Fibroblast of the aortic adventitia (primary cell): ENCODE measurements around a stretch of chr3.

GRCh38 chr3:187263903-187264503, 27.5 kb downstream of the MASP1 start:
- CAGE, long polyA plus RNA = no peak

- CAGE, long polyA plus RNA = no peak
These were observed 26.1 kb downstream of the MASP1 start for GRCh38 chr3:187265488-187265874.

DNA sequence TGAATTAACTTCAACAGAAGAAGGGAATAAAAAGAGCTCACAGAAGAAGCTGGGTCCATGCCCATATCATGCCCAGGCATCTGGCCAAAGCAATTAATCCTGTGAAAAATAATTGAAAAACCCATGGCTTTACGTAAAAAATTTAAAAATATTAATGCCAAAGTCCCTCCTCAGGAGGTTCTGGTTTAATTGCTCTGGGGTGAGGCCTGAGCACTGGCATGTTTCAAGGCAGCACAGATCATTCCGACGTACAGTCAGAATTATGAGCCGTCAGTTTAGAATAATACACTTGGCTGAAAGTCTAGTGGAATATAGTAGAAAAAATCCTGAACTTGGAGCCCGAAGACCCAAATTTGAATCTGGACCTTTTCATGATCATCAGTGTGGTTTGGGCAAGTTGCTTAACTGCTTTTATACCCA, 2.1 kb downstream of the MASP1 start:
- CAGE, long polyA plus RNA = no peak

DNA sequence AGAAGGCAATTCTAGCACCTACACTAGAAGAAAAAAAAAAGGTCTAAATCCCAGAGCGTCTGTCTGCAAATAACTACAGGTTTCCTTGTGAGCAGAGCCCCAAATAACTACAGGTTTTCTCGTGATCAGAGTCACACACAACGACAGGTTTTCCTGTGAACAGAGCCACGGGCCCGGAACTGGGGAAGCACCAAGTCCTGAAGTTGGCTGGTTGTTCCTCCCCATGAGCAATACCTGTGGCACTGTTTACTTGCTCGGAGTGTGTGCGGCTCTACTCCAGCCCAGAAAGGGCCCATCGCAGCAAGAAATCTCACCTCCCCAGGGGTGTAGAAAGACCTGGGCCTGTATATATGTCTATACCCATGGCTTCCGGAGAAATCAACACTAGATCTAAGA, 647 bp upstream of the MASP1 start:
- CAGE, long polyA plus RNA = no peak

DNA sequence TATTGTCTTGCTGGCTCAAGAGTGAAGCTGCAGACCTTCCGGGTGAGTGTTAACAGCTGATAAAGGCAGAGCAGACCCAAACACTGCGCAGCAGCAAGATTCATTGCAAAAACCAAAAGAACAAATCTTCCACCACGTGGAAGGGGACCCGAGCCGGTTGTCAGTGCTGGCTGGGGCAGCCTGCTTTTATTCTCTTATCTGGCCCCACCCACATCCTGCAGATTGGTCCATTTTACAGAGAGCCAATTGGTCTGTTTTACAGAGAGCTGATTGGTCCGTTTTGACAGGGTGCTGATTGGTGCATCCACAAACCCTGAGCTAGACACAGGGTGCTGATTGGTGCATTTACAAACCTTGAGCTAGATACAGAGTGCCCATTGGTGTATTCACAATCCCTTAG, 1.1 kb upstream of the RTP4 start:
- CAGE, long polyA plus RNA = no peak

DNA sequence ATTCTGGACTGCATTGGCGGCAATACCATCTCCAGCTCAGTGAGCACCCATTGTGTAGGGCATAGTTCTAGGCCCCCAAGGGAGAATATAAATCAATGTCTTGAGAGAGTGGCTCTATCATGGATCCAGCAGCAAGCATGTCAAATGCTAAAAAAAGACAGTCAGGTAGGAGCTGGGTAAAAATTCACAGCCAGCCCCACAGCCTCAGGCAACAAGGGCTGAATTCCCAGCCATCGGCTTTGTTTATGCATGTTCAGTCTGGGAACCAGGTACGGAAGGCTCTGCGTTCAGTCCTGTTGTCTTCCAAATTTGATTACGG, 18.9 kb upstream of the BCL6 start:
- CAGE, long polyA plus RNA = no peak

DNA sequence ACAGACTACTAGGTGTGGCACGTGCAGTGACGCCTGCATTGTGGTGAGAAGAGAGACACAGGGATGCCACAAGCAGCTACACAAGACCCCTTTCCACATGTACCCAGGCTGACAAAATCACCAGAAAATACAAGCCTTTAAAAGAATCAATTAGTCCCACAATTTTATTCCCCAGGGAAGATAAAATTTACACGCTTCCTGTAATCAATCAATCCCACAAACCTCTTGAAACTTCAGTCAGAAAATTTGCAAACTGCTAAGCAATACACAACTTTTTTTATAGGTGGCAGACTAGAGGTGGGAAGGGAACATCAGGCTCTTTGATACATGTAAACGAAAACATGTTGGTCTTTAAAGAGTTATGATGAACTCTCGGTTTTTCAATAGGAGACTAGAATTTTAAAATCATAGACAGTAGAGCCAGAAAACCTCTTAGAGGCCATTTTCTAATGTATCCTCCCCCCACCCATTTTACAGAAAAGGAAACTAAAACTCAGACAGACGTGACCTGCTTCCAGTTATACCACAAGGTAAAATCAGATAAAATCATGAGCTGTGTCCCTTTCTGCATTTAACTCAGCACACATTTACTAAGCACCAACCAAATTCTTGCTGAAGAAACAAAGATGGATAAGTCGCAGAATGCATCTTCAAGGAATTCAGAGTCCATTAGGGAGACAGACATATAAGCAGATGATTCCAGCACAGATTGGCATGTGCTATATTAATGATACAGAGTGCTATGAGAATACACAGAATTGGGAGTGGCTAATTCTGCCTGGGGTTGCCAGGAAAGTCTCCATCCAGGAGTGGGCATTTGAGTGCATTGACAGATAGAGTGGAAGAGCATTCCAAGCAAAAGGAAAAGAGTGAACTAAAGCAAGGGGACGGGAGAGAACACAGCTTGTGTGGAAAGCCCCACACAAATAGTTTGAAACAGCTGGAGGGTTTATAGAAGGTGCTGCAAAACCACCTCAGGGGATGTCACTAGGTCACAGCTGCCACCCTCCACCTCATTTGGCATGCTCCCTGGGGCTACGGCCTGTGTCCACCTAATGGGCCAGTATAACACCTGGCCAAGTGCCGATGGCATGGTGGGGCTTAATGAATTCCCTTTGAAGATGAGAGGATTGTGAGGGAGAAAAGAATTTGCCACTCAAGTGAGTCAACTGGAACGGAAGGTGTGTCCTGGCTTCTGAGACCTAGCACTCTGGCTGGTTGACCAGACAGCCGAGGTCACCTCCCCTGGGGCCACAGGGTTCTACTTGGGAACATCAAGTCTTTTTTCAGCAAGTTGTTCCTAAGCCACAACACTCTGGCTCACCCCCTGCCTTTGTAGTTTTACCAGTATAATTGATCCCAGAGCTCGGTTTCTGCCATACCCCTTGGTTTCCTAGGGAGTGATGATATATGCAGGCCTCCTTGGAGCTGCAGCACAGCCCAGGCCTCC, 178.8 kb upstream of the LPP start:
- CAGE, long polyA plus RNA = no peak

- CAGE, long polyA plus RNA = no peak
These were observed 153.5 kb upstream of the LPP start for GRCh38 chr3:188000251-188001104.

- CAGE, long polyA plus RNA = no peak
These were observed 81.3 kb upstream of the LPP start for GRCh38 chr3:188072532-188073186.

DNA sequence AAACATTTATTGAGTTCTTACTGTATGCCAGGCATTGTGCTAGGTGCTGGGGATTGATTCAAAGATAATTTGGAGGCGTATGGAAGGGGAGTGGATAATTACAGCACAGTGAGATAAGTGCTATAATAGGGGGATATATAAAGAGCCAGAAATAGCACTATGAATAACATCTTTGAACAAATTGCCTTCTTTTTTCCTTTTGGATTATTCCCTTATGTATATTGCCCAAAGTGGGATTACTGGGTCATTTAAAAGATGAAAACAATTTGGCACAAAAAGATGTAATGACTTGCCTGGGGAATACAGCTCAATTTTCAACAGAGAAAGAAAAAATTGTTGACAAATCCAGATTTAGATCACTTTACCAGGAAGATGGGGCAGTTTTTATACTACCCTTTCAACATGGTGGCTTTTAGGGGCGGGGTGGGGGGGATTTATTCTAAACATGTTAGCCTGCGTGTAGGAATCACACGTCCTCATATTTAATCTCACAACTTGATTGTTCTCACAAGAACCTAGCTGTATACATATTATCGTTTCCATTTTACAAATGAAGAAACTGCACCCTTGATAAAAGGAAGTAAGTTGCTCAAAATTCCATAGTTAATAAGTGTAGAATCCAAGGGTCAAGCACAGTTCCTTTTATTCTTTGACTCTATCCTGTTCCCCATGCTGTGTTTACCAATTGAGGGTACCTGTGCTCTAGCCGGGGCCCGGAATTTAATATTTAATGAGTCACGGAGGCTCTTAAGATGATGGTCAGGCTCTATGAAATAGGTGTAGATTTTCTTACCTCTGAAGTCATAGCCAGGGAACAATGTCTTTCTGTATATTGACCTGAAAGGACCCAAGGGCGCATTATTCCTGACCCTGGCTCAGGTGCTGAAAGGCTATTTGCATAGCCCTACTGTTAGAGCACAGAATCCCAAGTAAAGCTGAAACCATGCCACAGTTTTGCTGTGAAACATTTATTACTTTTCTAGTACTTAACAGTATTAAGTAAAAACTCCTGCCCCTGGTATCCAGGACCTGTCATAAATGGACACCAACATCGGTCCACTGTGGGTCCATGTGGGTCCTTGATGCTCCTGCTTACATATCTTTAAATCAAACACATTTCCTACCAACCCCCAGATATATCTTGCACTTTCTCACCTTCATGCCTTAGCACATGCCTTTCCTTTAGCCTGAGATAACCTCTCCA, 65.1 kb downstream of the LPP start:
- CAGE, long polyA plus RNA = no peak

DNA sequence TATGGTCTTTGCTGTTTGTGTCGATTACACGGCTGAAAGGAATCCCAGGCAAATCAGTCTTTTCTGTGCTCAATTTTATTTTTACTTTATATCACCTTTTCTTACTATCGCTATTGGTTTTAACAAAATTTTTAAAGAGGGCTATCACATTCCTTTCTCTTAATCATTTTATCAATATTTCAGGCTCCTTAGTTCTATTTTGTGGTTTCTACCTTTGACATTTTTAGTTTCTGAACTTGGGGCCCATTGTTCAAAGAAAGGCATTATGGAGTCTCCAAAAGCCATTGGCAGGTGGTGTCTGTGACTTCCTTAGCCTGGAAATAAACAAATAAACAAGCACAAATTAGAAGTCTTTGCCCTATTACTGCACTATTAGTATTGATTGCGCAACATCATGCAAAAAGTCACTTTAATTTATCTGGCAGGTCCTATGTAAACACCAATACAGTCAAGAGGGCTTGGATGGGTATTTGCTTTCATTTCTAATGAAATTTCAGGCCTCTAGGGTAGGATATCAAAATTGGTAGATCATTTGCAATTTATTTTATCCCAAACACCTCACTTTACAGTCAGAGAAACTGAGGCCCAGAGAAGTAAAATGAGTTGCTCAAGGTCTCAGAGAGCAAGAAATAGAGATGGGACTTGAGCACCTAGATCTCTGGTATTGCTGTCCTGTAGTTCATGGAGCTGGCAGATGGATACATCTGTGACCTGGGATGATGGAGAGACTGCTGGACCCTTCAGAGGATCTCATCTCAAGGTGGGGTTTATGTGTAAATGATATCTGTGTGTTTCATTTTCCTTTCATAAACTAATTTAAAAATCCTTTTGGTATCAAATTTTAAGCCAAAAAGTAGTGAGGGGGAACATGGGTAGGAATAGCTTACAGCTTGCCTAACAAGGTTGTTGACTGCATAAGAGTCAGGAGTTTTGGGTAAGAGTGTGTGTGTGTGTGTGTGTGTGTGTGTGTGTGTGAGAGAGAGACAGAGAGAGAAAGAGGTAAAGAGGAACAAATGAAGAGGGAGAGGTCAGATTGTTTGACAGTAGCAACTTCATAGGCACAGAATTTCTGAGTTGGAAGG, 85.8 kb downstream of the LPP start:
- CAGE, long polyA plus RNA = no peak

DNA sequence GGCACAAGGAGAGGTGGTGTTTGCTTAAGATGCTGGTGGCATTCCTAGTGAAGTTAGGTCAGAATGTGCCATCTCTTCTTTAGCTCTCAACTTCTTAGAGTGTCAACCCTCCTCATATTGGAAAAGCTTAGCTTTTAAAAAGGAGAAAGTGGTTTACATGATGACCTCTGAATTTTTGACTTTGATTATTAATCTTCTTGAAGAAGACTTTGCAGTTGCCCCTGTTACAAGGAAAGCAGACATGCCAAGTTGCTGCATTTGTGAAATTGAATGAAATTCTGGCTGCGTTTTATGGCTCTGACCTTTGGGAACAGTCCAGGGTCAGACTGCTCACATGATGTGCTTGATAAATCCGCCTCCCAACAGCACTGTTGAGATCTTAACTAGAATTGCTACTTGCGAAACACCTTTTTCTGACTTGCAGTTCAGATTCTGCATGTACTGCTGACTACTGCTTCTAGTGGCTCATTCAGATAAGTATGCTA, 129.2 kb downstream of the LPP start:
- CAGE, long polyA plus RNA = no peak

DNA sequence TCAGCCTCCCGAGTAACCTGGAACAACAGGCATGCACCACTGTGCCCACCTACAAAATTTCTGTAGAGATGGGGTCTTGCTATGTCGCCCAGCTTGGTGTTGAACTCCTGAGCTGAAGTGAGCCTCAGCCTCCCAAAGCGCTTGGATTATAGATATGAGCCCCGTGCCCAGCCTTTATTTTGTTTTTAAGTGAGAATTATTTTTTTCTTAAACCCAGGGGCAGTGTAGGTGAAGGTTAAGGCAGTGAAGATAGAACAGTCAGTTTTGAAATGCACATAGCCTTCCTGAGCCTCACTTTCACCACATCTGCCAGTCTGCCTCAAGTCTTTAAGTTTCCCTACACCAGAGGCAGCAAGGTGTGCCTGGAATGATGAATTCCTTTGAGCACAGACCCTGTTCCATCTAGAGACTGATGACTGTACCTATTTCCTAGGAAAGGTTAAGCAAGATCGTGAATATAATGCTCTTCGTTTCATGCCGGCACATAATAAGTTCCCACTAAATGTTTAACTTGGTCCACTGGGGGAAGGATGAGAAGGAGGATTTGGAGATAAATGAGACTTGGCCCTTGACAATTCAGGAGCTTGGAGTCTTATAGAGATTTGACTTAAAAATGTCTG, 141.8 kb downstream of the LPP start:
- CAGE, long polyA plus RNA = no peak

DNA sequence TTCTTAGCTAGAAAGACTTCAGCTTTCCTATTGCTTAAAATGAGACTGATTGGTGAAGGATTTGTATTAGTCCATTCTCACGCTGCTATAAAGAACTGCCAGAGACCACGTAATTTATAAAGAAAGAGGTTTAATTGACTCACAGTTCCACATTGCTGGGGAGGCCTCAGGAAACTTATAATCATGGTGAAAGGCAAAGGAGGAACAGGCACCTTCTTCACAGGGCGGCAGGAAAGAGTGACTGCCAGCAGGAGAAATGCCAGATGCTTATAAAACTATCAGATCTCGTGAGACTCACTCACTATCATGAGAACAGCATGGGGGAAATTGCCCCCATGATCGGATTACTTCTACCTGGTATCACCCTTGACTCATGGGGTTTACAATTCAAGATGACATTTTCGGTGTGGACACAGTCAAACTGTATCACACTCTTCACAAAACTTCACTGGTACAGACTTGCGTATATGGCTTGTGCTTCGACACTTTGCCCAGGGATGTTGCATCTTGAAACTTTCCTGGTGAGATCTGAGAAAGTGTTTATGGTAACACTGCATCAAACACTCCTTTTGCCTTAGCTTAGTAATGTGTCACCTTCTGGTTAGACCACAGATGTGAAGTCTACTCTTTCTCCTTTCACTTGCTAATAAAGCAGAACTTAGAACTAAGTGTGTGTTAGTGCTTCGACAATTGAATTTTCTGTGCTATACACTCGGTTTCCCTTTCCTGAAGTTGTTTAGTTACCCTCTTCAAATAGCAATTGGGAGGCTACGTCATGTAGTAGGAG, 185.6 kb downstream of the LPP start:
- CAGE, long polyA plus RNA = no peak

DNA sequence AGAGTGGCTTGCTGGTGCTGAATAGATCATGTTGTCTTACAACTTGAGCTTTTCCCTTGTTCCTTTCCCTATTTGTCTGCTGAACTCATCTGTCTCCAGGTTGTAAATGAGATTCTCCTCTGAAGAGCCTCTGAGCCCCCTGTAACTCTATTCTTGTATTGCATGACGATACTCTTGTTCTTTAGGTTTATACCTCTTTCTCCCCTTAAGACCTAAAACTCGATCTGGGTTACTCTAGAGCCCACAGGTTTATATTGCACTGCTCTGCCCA, 205.7 kb downstream of the LPP start:
- CAGE, long polyA plus RNA = no peak

DNA sequence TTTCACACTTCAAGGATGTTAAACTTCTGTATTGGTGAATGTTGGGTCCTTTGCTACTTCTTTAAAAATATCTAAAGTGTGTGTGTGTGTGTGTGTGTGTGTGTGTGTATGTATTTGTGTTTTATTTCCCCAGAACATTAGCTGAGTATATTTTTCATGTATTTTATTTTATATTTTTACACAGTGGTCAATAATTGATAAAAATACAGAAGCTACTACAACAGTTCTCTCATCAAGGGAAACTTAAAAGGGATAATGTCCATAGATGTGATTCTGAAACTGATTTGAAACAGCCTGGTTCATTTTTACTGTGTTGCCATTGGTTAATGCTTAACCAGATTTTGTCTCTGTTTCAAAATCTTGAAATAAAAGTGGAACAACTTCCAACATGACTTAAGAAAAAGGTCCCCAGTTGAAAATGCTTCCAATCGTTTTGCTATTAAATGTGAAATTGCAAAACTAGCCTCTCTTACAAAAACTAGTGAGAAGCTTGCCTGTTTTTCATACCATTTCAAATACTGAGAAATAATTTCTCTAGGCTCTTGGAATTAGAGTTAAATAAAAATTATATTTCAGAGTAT, 240.6 kb downstream of the LPP start:
- CAGE, long polyA plus RNA = no peak

DNA sequence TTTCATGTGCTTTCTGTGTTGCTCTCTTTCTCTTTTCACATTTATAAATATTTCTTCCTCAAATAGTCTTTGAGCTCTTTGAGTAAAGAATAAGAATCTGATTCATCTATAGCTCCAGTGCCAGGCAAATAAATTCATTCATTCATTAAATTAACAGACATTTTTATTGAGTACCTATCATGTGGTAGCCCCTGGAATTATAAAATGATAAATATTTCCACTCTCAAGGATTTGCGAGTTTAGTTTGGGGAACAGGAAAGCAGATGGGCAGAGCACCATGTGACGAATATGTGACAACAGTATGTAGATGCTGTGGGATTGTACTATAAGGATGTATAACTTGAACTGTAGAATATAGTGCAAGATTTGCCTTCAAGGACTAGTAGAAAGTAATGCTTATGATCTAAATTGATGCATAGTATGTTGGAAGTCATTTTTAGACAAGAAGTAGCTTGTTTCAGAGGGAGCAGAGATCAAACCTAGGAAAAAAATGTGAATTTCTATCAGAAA, 247.6 kb downstream of the LPP start:
- CAGE, long polyA plus RNA = no peak

DNA sequence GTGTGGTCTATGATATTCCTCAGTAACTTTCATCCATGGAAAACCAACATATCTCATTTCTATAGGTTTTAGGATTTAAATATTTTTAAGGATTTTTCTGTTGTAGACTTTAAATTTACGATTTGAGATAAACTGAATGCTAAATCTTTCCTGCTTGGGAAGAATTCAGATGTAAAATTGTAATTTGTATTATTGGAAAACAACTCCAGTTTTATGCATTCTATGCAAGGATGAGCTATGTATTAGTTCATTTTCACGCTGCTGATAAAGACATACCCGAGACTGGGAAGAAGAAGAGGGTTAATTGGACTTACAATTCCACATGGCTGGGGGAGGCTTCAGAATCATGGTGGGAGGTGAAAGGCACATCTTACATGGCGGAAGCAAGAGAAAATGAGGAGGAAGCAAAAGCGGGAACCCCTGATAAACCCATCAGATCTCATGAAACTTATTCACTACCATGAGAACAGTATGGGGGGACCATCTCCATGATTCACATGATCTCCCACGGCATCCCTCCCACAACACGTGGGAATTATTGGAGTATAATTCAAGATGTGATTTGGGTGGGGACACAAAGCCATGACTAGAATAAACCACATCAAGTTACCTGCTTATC, 300.5 kb downstream of the LPP start:
- CAGE, long polyA plus RNA = no peak

GRCh38 chr3:188636639-188637092, 482.7 kb downstream of the LPP start:
- CAGE, long polyA plus RNA = no peak

GRCh38 chr3:188701309-188701831, 470.4 kb upstream of the TPRG1 start:
- CAGE, long polyA plus RNA = no peak